Mesenchymal stem cell of the bone marrow (primary cell): ENCODE measurements around a stretch of chr12.

GRCh38 chr12:57130858-57131287, 2.6 kb downstream of the LRP1 start:
- CAGE, long polyA plus RNA = no peak

GRCh38 chr12:57133873-57134267, 5.6 kb downstream of the LRP1 start:
- CAGE, long polyA plus RNA = no peak

GRCh38 chr12:57156698-57157106, 28.4 kb downstream of the LRP1 start:
- CAGE, long polyA plus RNA = no peak

DNA sequence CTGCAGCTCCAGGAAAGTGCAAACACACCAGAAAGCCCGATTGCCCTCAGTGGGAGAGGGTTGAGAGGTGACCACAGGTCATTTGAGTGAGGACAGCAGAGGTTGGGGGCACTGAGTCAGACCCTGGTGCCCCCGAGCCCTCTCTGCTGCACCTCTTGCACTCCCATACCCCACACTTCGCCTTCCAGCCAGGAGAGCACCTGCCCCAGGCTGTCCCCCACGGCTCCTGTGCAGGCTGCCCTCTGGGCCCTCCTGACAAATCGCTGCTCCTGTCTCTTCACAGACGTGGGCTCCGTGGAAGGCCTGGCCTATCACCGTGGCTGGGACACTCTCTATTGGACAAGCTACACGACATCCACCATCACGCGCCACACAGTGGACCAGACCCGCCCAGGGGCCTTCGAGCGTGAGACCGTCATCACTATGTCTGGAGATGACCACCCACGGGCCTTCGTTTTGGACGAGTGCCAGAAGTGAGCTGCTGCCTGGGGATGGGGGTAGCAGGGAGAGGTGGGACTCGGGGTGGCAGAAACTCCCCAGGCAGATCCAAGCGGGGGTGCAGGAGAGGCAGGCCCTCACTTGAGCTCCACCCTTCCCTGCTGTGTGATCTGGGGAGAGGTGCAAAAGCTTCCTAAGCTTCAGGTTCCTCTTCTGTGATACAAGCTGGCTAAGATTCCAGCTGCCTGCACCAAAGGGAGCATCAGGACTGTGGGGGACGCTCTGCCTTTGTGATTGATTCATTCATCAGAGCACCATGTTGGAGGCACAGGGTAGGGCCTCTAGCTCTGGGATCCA, 29.4 kb upstream of the NXPH4 start:
- CAGE, long polyA plus RNA = no peak

GRCh38 chr12:57197961-57199057, 18.3 kb upstream of the NXPH4 start:
- CAGE, long polyA plus RNA = no peak

GRCh38 chr12:57279929-57280756, 29.2 kb upstream of the STAC3 start:
- CAGE, long polyA plus RNA = no peak

DNA sequence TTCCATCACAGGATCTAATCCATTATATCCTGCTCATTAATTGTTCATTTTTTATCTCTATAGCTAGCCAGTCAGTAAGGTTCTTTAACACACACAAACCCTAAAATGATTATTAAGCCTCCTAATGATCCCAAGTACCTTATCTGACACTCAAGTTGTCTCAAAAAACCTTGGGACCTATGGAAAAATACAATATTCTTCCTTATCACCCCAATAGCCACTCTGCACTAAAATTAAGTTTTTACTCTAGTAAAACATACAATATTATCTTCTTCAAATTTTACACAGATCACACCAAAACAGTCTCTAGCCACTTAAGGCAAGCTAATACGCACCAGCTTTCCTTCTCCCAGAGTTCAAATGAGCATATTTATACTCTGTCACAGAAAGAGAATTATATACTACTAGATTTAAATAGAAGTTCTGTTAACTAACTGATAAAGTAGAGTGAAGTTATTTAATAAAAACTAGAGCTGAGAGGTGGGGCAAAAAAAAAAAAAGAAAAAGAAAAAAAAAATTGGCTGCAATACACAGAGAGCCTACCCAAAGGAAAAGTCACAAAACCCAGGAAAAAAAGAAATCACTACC, 21.7 kb downstream of the R3HDM2 start:
- CAGE, long polyA plus RNA = no peak

DNA sequence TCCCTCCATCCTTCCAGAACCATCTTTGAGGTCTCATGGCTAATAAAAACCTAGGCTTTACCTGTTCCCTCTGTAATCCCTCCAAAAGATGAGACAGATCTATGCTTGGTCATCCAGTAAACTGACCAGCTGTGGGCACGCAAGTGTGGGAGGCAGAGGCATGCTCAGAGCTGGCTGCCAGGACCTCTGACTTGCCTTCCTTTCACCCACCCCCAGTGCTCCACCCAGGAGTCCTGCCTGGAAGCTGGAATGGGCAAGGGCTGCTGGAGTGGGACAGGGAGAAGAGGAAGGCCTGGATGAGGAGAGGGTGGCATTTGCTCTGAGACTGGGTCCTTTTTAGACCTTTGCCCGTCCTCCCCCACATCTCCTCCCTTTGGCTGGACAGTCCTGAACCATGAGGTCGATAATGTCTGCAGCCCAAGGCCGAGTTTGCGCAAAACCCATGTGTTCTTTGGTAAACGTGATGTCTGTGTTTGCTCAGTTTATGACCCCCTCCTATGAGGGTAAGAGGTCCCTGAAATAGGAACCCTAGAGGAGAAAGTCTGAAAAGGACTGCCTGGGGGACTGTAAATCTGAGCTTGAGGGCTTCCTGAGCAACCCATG, 3.9 kb upstream of the INHBE start:
- CAGE, long polyA plus RNA = no peak

- CAGE, long polyA plus RNA = no peak
These were observed 1.1 kb upstream of the MBD6 start for GRCh38 chr12:57521482-57521923.

DNA sequence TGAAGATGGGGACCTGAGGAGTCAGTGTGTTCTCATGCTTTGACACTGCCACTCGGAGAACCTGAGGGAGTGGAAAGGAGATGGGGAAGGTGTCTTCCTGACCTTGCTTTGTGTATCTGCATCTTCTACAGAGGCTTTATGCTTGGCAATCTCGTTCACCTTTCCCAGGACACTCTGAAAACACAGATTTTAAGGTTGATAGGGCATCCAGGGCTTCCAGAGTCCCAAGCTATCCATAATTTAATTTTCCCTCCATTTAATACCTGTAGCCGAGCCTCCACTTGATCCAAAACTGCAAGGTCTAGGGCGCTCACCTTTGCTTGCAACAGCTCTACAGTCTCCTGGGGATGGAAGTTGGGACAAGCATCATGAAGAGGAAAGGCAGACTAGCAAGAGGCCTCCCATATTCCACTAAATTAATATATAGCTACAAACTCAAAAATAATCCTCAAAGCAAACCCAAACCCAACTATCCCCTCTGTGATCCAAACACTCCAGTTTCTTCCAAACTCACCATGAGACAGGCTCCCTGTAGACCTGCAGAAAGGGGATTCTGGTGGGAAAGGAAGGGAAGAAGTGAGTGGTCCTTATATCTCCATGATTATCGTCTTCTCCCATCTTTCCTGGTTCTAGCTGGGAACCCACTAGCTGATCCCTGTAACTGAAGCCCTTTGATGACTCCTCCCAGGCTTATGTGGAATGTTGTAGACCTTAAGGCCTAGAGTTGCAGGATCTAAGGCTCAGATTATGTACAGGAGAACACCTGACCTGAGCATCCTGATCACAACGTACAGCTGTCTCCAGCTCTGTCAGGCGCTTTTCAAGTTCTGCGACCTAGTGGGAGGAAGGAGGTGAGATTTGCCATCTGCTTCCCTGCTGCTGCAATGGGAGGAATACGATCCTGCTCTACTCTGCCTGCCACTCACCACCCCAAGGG, 10.1 kb downstream of the MBD6 start:
- CAGE, long polyA plus RNA = no peak

GRCh38 chr12:57608775-57609568, 2.3 kb upstream of the ARHGEF25 start:
- CAGE, long polyA plus RNA = no peak

GRCh38 chr12:57744250-57744952, 438 bp upstream of the TSPAN31 start:
- CAGE, long polyA plus RNA = no peak

- CAGE, long polyA plus RNA = no peak
These were observed 2.3 kb downstream of the TSPAN31 start for GRCh38 chr12:57746929-57747841.

GRCh38 chr12:57756230-57756659, 1.3 kb downstream of the MARCHF9 start:
- CAGE, long polyA plus RNA = no peak

DNA sequence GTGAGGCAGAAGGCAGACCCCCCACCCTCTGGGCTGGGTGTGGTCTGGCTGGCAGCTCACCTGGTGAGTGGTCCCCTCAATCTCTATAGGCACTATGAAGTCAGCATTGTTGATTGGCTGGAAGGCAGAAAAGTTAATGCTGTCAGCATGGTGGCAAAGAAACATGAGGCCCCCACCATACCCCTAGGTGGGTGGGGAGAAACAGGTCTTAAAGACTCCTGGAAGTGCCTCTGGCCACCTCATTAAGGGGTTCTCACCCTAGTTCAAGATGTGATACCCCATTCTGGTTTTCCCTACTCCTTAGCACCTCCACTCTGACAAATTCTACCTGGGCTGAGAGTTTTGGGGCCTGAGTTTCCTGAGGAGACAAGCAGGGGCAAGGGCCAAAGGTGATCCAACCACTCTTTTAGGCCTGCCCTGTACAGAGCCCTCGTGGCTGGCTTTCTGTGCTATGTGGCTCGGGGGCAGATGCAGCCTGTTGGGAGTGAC, 7.8 kb upstream of the AVIL start:
- CAGE, long polyA plus RNA = no peak

DNA sequence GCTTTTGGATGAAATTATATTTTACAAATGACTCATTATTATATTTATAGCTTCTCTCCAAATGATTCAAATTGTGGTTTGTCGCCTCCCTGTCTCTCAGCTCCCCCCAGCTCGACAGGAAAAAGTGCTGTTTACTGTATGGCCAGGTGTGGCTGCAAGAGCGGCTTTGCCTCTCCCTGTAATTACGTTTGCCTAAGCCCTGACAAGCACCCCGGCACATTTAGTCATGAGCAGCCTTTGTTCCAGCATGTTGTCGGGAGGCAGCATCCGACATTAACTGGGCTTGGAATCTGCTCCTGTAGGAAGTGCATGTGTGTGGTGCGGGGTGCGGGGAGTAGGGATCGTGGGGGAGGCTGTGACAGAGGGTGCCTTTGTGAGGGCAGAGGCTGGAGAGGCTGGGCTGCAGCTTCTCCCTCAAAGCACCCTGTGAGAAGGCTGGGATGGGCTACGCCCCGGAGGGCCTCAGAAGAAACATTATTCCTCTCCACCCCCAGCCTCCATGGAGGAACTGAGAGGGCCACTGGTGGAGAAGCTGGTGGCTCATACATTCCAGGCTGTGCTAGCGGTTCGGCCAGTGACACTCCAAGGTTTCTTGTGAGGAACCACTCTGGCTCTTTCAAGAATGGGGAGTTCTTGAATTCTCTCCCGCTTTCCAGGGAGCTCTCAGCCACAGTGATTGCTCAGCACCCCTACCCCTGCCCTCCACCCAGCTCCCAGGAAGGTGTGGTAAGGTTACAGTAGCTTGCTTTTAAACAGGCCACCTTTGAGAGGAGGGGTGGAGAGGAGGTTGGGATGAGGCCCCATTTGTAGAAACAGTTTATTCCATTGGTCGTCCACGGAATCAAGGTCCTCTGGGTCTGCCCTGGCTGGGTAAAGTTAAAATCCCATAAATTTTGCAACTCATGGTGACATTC, 42.2 kb upstream of the CTDSP2 start:
- CAGE, long polyA plus RNA = no peak

DNA sequence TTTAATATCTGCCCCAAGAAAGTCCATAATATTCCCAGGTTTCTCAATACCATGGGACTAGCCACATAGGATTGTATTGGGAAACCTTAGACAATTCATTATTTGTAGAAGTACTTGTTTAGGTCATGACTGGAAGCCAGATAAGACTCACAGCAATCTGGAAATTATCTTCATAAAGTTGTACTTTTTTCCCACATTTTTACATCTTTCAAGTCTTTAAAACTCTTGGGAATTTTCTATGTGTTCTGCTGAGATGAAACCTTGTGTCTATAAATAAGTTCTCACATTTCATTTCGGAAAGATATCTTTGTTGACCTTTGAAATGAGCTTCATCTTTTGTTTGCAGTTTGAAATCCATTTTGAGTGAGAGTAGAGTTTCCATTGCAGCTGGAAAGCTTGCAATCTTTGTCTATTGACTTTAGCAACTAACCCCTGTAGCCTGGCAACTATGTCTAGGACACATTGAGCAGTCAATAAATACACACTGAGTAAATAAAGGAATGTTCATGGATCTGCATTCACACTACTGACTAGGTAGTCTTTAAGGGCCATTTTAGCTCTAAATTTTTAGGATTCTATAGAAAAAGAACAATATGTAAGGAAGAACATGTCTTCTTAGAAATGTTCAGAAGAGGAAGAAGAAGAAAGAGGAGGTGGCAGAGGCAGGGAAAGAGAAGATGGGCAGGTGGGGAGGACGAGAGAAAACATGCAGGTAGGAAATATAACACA, 154.4 kb downstream of the LRIG3 start:
- CAGE, long polyA plus RNA = no peak

- CAGE, long polyA plus RNA = no peak
These were observed 33.1 kb downstream of the LRIG3 start for GRCh38 chr12:58886965-58887777.

- CAGE, long polyA plus RNA = no peak
These were observed 1.3 kb upstream of the LRIG3 start for GRCh38 chr12:58921455-58922099.

DNA sequence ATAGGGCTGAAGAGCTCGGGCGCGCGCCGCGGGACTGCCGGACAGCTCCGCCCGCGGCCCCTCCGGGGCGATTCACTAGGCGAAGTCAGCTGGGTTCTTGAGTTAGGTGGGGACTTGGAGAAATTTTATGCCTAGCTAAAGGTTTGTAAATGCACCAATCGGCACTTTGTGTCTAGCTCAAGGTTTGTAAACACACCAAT, 674.2 kb downstream of the SLC16A7 start:
- CAGE, long polyA plus RNA = no peak